Foreskin keratinocyte (primary cell): ENCODE data around the genes ZNF662 and KRBOX1.

DNA sequence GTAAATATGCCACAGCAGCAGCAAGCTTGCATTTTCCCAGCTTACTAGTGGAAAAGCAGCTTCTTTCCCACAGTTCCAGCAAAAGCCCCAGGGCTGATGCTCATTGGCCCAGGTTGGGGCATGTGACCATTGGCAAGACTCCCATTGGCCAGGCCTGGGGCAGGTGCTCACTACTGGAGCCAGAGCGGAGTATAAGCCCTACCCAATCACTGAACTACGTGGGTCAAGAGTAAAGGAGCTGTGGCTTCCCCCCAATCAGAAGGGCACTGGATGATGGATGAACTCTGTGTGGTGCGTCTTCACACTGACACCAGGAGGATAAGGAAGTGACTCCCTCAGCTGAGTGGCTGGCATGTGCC, 13.2 kb upstream of the VIPR1 start:
- RAMPAGE, total RNA, result no peak

- RAMPAGE, total RNA, result no peak
These were observed 8.8 kb downstream of the VIPR1 start for GRCh38 chr3:42511232-42511633.

GRCh38 chr3:42612050-42612561, 11.6 kb downstream of the NKTR start:
- RAMPAGE, total RNA, result no peak

GRCh38 chr3:42638310-42639162, 15.0 kb upstream of the ZBTB47 start:
- RAMPAGE, total RNA, result no peak

DNA sequence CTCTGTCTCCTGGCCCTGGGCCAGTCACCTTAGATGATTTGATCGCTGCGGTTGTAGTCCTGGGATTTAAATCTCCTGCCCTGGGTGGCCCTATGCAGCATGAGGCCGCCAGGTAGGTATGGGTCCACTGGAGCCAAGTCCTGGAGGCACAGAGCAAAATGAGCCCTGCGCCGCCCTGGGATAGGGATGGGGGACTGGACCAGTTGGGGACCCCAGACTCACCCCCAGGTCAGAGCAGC, 194 bp downstream of the ZBTB47 start:
- RAMPAGE, total RNA, result no peak

GRCh38 chr3:42721791-42722067, 19.1 kb upstream of the HHATL start:
- RAMPAGE, total RNA, result no peak

DNA sequence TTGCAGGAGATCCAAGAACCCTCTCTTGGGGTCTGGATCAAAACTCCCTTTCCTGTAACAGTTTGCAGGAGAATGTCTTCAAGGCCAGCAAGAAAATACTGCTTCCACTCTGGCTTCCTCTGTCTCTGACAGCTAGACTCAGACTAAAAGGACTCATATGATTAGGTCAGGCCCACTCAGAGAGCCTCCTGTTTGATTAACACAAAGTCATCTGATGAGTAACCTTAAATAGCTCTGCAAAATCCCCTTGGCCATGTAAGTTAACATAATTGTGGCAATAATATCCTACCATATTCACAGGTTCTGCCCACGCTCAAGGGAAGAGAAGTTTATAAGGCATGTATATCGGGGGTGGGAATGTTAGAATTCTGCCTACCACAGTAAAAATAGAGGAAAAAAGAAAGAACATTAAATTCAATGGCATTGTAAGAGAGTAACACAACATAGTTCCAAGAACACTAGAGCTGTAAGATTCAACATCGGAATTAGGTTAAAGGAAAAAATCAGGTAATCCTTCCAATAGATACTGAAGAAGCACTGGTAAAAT, 20.6 kb upstream of the HHATL start:
- RAMPAGE, total RNA, result no peak

DNA sequence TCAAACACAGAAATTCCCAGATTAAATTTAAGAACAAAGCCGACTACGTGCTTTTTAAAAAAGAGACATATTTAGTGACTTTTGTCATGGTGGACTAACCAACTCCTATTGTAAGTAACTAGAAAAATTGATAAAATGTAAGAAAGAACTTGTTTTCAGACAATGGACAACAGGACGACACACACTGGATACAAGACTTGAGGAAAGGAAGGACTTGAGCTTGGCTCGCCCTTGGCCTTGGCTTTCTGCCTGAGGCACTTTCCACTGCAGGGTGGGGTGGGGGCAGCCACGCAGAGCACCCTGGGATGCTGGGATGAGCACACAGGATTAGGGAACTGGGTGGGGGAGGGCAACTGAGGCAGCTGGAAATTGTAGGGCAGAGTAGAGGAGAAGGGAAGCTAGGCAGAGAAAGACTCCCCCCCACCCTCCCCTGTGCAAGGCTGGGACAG, 25.4 kb upstream of the HHATL start:
- RAMPAGE, total RNA, result no peak

DNA sequence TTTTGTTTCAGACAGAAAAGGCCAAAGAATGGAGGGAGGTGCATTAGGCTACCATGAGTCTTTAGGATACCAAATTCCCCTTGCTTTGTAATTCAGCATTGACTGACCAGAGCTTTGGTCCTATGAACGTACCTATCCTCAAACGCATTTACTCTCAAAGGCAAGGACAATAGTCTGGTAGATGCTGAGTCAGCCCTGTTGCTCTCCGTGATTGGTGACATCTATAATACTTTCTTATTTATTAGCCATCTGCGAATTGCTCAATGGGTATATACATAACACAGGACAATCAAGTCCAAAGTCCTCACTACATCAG, 17.1 kb downstream of the CCDC13 start:
- RAMPAGE, total RNA, result no peak

- RAMPAGE, total RNA, result no peak
These were observed 441 bp upstream of the CCDC13 start for GRCh38 chr3:42773465-42773923.

DNA sequence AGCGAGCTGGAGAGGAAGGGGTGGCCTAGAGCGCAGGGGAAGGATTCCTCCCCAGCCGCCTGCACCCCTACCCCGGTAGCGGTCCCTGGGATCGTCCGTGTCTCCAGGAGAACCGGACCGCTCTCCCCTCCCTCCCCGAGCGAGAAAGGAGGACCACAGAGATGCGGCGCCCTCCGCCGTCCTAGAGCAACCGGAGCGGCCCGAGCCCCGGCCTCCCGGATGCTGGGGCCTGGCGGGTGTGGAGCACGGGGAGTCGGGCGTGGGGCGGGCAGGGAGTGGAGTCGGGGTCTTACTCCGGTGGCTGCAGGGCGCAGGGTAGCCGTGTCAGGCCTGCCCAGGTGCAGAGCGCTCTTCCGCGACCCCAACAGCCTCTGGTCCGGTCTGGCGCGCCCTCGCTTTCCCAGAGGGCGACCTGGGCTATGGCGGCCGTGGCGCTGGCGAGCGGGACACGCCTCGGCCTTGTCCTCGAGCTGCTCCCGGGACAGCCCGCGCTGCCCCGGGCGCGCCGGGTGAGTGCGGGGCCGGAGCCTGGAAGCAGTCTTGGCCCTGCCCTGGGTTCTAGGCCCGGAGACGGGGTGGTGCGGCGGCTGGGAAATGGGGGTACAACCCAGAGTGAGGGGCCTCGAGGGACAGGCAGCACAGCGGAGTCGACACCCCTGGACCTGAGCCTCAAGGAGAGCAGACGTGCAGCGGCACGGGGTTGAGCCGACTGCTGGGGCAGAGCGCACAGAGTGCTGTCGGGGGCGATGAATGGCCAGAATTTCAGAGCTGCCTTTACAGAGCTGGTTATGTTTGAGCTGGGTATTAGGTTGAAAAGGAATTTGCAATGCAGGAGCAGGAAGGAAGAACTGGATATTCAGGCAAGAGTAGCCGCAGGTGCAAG, at the start of gene ZNF662:
Gene ZNF662 (plus strand): TSS at position 210 of the 883 bp plus-strand sequence.
- RAMPAGE, total RNA, result no peak

DNA sequence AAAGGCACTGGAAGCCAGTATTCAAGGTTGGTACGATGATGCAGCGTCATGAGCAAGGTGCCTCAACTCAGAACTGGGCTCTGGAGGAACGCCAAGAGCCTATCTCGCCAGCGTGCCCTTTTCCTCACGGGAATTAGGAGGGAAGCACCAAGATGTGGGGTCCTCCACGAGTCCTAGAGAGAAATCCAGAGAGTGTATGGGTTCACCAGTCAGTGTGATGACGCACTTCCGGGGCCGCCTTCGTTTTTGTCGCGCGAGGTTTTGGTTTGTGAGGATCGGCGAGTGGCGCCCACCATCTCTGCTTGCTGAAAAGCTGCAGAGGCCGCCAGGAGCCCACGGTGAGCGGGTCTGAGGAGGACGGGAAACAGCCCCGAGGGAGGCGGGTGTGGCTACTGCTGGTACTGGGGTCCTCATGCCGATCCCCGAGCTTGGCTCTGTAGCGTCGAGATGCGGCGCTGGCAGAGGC, at the start of gene KRBOX1:
Gene KRBOX1 (plus strand): TSS at position 269 of the 466 bp plus-strand sequence.
- RAMPAGE, total RNA, result no peak

DNA sequence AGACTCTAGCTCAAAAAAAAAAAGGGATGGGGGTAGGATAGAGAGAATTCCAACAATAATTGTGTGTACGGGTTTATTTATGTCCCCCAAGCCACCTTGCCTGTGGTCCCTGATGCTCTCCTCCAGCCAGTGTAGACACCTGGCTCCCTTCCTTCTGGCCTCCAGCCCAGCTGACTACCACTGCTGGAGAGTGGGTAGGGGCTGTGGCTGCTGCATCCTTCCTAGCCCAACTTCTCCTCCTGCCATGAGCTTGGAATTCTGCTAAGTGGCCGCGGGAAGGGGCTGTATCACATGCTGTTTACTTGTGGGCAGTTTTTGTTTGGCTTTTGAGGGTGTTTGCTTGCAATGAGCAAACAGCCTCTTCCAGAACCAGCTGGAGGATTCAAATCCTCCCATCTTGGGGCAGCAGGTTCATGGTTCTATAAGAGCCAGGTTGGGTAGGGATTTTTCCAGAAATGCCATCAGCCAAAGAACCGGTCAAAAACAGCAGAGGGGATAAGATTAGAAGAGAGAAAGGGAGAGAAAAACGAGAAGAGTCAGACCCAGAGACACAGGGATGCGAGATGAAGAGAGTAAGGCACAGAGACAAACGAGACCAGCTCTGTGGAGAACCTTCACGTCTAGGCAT, 9.0 kb downstream of the GASK1A start:
- RAMPAGE, total RNA, result no peak

GRCh38 chr3:43308527-43309275, 22.4 kb downstream of the SNRK start:
- RAMPAGE, total RNA, result no peak

- RAMPAGE, total RNA, result no peak
These were observed 31.5 kb downstream of the SNRK start for GRCh38 chr3:43317736-43318325.

GRCh38 chr3:43325830-43326263, 39.5 kb downstream of the SNRK start:
- RAMPAGE, total RNA, result no peak

DNA sequence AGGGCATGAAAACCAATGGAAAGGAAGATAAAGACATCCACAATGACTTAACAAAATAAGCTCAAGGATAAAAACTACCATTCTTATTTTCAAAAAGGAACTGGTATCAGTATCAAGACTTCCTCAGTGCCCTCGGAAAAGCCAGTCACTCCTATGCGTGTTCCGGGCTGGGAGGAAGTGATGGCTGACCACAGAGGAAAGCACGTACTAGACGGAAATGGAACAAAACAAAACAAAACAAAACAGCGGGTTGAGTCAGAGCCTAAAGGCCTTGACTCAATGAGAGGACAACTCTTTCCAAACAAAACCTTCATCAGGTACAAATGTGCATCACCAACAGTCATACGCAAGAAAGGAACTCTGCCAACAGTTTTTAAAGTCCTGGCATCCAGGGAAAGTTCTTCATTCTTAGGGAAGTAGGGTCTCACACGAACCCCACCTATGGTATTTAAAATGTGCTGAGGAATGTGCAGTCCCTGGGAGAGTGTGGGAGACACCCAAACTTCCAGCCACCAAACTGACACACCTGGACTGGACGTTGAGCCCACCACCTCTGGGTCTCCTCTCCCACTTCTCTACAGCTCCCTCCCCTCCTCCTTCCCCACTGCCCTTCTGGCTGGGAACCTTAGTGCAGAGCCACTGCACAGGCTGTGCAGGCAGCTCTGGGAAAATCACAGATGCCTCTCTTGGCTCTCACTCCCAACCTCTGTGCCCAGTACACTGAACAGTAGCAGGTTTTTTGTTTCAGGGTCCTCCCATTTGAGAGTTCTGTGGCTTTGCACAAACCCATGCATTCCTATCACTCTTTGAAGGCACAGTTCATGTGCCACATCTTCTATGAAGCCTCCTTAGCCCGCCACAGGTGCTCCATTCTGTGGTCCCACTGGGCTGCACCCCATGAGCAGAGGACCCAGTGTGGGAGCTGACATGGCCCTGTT, 103.6 kb downstream of the SNRK start:
- RAMPAGE, total RNA, result no peak

GRCh38 chr3:43423363-43423604, 136.9 kb downstream of the SNRK start:
- RAMPAGE, total RNA, result no peak

GRCh38 chr3:43759107-43759703, 68.5 kb downstream of the ABHD5 start:
- RAMPAGE, total RNA, result no peak

DNA sequence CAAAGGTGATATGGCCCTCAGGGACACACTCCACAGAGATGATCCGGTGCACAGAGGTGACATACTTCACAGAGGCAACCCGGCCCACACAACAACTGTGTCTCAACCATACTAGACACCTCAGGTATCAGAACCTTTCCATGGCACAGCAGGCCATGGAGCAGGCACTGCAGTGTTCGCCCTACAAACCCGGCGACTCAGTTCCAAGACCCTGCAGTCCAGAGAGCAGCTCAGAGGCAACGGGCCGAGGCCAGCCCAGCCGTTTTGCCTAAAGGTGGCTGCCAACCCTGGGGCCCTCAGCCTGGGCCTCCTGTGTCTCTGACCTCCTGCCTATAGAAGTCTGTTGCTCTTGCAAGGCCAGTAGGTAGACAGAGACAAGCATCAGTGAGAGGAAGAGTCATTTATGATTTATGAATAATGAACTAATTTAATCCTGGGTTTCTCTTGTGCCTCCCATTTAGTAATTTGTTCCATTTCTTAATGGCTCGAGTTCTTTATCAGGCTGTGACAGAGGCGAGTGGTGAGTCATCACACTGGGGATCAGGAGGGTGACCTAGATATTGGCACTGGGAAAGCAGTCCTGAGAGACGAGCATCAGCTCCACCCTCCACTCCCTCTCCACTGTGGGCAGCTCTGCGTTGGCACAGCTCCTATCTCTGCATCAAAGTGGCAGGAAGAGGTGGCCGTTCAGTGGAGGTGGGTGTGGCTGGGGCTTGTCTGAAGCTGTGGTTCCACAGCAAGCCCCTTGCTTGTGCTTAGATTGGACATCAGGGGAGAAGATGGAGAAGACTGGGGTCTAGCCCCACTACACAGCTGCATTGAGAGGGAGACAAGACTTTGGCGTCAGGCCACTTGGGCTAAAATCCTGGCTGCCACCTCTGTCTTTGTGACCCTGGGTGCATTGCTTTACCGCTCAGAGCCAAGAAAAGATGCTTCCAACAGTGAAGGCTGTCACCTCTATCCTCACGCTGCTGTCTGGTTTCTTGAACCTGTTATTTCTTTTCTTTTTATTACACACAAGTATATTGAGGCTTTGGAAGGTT, 79.9 kb downstream of the ABHD5 start:
- RAMPAGE, total RNA, result no peak